Mesenchymal stem cell of the bone marrow (primary cell): Measurements from ENCODE around the gene CCSAP.

- CAGE, long polyA plus RNA, result no peak
Measured at GRCh38 chr1:229199360-229199717, 71.6 kb upstream of the RAB4A start.

GRCh38 chr1:229229016-229229420, 41.9 kb upstream of the RAB4A start:
- CAGE, long polyA plus RNA, result no peak

GRCh38 chr1:229273663-229274419, 2.9 kb downstream of the RAB4A start:
- CAGE, long polyA plus RNA, result no peak

DNA sequence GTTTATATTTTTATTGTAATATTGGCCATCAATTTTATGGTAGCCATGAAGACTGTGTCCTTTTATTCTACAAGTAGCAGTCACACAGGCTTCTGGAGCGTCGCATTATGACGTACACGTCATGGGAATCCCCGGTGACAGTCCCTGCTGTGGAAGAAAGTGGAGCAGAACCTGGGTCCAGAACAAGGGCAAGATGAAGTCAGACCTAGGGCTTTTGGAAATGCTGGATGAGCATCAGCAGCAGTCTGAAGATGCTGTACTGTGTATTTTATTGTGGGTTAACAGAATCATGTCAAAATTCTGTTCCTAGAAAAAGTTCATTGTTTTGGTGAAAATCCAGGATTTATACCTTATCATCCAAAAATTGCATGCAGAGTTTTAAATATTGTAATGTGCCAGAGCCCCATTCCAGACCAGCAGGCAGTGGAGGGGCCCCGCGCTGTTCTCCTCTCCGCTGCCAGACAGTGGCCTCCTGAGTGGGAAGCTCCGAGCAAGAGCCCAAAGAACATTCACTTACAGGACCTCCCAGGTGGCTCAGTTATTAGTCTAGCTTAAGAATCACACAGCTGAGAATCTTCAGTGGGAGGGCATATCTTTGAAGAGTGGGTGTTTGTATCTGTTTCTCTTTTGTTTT, 29.7 kb downstream of the CCSAP start:
- CAGE, long polyA plus RNA, result no peak

DNA sequence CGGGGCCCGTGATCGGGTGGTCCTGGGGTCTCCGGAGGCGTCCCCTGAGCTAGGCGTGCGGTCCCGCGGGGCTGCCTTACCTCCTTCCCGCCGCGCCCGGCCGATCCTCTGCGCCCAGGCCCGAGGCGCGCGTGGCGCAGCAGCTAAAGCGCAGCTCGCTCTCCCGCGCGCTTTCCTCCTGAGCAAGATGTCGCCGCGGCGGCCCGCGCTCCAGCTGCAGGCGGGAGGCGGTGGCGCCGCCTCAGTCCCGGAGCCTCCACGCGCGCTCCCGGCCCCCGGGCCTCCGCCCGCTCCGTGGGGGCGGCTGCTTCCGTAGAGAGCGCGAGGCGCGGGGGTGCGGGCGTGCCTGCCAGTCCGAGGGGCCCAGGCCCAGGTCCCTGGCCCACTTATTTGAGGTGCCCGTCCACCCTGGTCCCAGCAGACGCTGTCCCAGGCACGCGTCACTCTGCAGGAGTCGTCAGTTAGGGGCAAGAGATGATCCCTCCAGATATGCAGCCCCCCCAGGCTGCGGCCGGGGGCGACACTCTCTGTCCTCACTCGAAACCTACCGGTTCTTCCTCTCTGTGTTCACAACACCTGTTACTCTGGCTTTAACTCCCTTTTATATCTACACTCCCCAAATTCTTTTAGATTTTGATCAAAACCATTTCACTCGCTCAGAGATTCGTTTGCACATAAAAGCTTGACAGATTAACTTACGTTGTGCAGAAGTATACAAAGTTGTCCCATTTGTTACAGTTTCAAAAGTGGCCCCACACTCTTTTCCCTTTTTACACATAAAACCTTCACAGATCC, at the start of gene CCSAP:
TSS of gene CCSAP (minus strand) at position 216 of the 795 bp plus-strand sequence.
- CAGE, long polyA plus RNA, result no peak

- CAGE, long polyA plus RNA, result no peak
Measured at GRCh38 chr1:229538983-229539582, 19.4 kb downstream of the ABCB10 start.

GRCh38 chr1:229563623-229564081, 5.1 kb upstream of the ABCB10 start:
- CAGE, long polyA plus RNA, result no peak

- CAGE, long polyA plus RNA, result no peak
Measured at GRCh38 chr1:229624957-229625481, 903 bp downstream of the TAF5L start.

DNA sequence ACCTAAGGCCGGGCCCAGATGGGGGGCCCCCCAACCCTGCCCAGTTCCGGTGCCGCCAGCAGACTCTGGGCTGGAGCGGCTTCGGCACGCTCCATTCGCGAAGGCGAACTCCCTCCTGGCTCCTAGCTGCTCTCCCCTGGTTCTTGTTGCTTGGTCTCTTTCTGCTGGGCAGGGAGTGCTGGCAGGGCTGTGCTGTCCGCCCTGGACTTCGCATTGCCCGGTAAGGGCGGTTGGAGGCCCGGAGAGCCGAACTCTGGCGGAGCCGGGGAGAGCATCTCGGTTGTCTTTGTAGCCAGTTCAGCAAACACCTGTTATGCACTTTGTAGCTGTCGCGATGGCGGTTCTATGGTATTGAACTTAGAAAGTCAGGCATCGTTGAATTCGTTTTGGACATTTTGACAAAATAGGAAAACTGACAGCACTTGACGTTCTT, 416 bp downstream of the URB2 start:
- CAGE, long polyA plus RNA, result no peak

GRCh38 chr1:229635627-229636212, 9.7 kb downstream of the URB2 start:
- CAGE, long polyA plus RNA, result no peak

DNA sequence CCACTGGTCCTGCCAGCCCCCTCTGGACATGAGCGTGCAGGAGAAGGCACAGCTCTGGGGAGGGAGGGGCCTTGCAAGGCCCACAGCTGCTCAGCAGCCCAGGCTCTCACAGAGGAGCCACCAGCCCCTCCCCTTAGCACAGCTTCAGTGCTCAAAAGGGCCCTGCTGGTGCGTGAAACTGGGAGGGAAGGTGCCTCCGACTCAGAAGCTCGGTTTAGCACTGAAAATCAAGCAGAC, 210.8 kb upstream of the GALNT2 start:
- CAGE, long polyA plus RNA, result no peak

GRCh38 chr1:229897432-229897748, 169.6 kb upstream of the GALNT2 start:
- CAGE, long polyA plus RNA, result no peak

- CAGE, long polyA plus RNA, result no peak
Measured at GRCh38 chr1:230176627-230177470, 109.8 kb downstream of the GALNT2 start.

GRCh38 chr1:230186971-230187248, 119.9 kb downstream of the GALNT2 start:
- CAGE, long polyA plus RNA, result no peak

DNA sequence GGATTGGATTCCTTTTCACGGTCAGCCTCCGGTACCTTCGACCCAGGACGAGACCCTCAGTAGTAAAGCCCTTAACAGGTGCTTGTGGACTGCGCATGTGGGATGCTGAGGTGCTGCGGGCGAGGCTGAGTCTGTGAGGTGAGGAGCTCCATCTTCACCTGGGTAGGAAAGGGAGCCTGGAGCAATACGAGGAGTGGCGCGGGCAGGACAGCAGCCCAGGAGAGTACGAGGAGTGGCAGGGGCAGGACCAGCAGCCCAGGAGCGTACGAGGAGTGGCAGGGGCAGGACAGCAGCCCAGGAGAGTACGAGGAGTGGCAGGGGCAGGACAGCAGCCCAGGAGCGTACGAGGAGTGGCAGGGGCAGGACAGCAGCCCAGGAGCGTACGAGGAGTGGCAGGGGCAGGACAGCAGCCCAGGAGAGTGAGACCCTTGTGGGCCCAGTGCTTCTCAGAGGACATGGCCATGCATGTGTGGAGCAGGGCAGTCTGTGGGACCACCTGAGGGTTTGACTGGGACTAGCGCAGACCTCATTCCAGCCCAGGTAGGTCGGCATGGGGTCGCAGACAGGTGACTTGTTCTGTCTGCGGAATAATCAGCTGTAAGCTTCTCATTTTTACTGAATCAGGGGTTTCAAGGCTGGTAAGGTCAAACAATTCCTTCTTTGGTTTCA, 131.2 kb downstream of the GALNT2 start:
- CAGE, long polyA plus RNA, result no peak

GRCh38 chr1:230270565-230271387, 155.4 kb downstream of the PGBD5 start:
- CAGE, long polyA plus RNA, result no peak

DNA sequence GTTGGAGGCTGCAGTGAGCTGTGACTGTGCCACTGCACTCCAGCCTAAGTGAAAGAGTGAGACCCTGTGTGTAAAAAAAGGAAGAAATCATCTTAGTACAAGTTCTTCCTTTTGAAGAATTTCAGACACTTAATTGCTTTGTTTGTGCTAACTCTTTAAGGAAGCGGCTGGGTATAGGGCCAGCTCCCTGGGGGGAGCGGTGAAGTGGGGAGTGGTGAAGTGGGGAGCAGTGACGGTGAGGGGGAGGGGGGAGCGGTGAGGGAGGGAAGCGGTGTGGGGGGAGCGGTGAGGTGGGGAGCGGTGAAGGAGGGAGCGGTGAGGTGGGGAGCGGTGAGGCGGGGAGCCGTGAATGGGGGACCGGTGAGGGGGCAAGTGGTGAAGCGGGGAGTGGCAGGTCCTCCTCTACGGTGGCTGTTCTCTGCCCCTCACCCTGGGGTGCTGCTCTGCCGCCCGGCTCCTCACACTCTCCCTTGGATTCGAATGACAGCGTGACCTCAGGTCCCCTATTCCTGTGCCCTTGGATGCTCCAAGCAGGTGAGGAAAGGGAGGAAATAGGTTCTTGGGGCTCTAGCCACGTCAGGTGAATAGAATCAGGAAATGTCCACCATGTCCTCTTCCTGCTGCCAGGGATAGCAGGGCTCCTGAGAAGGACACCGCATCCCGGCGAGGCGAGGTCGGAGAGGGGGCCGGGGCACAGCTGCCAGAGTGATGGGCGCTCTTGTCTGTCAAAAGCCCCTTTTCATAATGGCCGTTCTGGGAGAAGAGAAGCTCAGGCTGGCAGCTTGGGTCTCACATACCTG, 134.3 kb downstream of the PGBD5 start:
- CAGE, long polyA plus RNA, result no peak

- CAGE, long polyA plus RNA, result no peak
Measured at GRCh38 chr1:230422564-230423086, 3.5 kb downstream of the PGBD5 start.

- CAGE, long polyA plus RNA, result no peak
Measured at GRCh38 chr1:230702662-230703589, 11.0 kb downstream of the AGT start.

DNA sequence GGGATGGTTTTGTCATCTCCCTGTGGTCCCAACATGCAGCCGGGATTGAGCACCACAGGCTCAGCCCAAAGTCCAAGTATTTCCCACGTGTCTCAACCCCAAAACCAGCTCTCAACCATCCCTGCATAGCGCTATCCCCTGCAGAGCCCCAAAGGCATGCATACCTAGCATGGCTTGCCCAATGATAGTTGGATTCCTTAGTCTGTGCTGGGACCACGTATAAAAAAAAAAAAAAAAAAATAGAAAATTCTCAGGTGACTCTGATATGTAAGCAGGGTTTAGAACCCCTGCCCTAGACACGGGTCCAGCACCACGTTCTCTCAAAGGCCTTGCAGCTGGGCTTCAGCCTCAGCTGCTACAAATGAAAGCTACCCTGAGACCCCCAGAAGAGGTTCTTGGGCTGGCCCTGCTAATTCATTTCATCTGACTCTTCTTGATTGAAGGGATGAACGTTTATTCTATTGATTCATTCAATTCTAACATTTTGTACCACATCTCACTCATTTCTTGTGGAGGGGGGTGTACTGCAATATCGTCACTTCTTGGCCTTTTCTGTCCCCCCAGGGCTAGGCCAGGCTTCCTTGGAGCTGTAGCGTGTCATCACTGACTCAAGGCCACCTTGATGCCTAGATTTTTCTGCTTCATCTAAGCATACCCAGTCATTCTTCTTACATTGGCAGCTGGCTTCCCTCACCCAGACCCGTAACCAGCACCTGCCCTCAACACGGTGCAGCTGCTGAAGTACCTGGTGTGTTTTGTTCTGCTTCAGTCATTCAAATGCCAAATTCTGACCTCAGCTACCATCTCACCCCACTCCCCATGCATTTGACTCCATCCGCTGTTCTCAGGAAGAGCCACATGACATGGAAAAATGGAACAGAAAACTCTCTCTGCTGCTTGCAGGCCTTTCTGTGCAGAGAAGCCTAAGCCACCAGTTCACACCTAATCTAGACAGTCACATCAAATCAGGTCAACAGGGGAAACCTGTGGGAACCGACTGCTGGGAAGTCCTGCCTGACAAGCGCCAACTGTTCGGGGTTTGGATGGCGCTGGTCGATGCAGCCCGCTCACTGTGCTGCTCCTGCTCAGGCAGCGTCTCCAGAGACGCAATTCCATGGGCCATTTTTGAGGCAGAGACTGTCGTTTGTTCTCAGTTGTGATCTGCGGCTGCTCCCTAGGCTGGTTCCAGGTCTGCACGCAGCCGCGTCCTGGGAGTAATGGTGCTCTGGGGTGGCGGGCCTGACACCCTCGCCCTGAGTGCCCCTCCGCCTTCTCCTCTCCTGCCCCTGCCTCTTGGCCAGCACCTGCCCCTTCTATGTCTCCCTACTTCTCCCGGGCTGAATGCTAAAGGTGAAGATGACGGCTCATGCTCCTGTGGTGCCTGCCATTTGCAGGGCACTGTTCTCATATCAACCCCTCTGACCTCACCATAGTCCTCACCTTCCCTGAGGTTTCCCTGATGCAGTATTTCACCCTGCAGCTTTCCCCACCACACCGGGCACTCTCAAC, 1.8 kb downstream of the AGT start:
- CAGE, long polyA plus RNA, result no peak